Measurements from ENCODE around the gene MRPL36.

- RAMPAGE, total RNA, result no peak
Measured at GRCh38 chr5:1555068-1556021, 31.6 kb upstream of the LPCAT1 start.

DNA sequence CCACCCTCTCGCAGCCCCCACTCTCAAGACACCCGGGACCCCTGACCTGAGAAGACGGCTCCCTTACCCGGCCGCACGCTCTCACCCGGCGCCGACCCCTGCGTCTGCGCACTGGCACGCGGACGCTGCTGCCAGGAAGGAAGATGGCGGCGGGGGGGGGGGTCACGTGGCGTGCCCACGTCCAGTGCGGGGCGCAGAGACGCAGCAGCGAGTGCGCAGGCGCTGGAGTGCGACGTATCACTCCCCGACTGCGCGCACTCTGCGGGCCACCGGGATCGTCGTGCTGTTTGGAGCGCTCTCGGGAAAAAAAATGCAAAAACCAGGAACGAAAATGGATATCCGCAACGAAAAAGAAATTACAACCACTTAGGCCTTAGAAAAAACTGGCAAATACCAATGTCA is at the start of gene MRPL36:
TSS of gene MRPL36 (minus strand) at position 113 of the 402 bp plus-strand sequence.
- RAMPAGE, total RNA, result start-site peak on the minus strand centred at position 93 of the sequence, 41 bp wide, 90 and 172 reads in 2 replicates

GRCh38 chr5:1813778-1814306 is 12.6 kb downstream of the NDUFS6 start:
- RAMPAGE, total RNA, result no peak

- RAMPAGE, total RNA, result no peak
Measured at GRCh38 chr5:1874926-1875346, 7.8 kb downstream of the IRX4 start.

DNA sequence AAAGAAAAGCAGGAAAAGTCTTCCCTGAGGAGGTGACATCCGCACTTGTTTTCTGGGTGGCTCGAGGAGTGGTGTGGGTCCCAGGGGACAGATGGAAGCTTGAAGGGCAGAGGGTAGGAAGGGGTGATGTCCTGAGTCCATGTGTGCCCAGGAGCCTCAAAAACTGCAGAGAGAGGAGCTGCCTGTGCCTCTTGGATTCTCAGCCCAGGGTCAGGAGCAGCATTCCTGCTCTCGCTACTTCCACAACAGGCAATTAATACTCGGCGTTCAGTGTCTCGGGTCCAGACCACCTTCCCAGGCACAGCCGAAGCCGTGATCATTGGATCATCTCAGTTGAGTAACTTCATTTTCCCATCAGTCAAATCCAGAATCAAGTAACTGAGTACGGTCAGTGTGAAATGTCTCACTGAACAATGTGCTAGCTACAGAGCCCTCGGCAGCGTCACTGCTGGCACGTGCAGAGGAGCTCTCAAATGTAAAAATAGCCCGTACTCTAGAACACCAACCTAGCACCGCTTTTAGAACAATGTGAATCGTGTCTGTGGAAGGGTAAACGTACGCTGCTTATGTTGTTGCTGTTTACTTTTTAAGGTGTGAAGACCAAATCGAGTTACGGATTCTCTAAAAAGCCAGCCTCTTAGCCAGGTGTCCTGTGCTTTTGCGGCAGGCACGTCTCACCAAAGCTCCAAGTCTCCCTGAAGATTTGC is 63.5 kb upstream of the IRX4 start:
- RAMPAGE, total RNA, result no peak

GRCh38 chr5:2268011-2268496 is 385.3 kb upstream of the IRX4 start:
- RAMPAGE, total RNA, result no peak

GRCh38 chr5:2538195-2538775 is 213.2 kb downstream of the IRX2 start:
- RAMPAGE, total RNA, result no peak

DNA sequence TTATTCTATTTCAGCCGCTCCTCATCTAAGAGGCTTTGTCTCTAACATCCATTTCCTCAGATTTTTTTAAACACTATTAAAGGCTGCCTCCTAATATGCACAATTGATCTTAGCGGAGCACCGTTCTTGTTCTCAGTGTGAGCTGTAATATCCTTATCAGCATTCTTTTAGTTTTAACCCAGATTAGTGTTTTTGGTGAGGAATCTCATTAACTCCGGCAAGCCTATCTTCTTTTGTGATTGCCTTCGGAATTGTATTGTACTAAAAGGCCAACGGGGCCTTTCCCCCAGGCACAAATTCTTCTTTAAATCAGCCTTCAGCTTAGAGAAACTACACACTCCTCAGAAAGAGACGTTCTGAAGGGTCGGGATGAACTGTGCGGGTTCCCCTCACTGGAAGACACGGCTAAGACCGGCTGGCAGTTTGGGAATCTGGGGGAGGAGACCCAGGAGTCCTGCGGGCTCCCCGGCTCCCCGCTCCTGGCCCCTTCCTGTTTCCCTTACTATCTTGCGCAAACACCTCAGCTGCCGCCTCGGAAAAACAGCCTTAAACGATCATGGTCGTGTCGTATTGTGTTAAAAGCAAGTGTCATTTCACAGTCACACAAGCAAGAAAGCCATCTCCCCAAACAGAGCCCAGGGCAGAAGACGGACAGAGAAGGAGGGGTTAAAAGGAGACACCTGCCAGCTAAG is 353.0 kb upstream of the IRX2 start:
- RAMPAGE, total RNA, result no peak

GRCh38 chr5:3535711-3536424 is 59.8 kb upstream of the IRX1 start:
- RAMPAGE, total RNA, result no peak

- RAMPAGE, total RNA, result no peak
Measured at GRCh38 chr5:4905695-4905886, 234.5 kb upstream of the ADAMTS16 start.

- RAMPAGE, total RNA, result no peak
Measured at GRCh38 chr5:5146403-5146788, 6.3 kb downstream of the ADAMTS16 start.

DNA sequence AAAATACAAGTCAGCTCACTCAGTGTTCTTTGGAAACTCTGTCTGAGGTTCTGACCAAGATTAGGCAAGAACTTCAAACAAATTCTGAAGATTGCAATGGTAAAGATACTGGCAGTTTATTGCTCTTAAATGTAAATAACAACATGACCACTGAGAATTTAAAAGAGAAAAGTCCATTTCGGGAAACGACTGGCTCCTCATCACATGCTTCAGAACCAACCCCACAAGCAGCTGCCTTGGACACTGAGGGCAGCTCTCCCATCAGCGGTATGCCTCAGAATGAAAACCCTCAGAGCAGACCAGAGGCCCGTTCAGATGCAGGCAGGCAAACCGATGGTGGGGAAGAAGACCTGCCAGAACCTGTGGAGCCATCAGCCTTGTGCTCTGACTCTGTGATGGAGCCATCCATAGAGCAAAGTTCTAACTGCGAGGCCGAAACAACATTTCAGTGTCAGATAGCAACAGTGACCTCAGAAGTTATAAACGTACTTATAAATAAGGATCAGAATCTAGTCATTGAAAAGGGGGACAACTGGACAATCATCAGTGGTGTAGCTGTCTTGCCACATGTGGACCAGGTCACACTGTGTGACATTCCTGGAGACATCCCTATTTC is 40.7 kb downstream of the ICE1 start:
- RAMPAGE, total RNA, result no peak

DNA sequence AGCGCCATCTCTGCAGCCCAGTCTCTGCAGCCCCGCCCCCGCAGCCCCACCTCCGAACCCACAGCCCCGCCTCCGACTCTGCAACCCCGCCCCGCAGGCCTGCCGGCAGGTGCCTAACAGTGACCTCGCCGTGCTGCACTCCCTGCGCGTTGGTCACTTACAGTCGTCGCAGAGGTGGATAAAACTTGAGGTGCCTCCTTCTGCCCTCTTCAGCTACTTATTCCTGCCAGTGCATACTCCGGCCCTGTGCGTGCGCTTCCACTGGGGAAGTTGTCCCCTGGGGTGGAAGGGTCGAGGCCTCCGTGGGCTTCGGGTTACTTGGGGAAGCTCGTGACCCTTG is 72.3 kb downstream of the ICE1 start:
- RAMPAGE, total RNA, result no peak

- RAMPAGE, total RNA, result no peak
Measured at GRCh38 chr5:5638146-5638542, 215.7 kb downstream of the ICE1 start.

DNA sequence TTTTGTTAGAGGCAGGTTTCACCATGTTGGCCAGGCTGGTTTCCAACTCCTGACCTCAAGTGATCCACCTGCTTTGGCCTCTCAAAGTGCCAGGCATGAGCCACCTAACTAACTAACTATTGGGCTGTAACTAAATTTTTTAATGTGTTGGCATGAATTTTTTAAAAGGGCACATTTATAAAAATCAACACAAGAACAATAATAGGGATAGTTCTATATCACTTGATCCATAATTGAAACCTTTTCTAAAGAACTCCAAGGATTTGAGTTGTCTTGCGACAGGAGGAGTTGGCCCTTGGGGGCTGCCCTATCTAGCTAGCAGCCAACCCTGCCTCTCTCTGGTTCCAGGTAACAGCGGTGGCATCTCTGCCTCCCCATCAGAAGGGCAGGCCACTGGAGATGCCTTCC is 393.2 kb downstream of the MED10 start:
- RAMPAGE, total RNA, result no peak

DNA sequence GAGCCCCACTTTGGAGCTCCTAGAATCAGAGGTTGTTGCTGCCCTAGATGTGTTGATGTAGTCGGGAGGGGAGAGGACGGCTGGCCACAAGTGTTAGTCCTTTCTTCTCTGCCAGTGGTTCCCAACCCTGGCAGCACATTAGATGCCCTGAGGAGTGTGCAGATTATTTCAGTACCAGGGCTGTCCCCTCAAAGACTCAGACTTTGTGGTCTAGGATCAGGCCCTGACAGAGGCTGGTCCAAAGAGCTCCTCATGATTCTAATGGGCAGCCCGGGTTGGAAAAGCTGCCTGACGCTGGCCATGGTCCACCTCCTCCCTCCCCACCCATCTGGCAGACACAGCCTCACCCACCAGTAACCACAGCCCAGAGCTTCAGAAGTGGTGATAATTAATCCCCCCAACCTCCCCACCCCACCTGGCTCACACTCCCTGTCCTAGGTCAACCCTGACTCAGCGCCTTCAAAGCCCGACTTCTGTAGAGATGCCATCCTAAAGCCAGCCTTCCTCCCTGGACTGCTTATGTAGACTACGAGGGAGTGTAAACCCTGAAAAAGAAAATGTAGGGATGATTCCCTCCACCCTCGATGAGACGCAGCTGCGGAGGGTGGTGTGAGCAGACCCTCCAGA is 6.9 kb downstream of the UBE2QL1 start:
- RAMPAGE, total RNA, result no peak

- RAMPAGE, total RNA, result no peak
Measured at GRCh38 chr5:6592539-6593016, 40.3 kb downstream of the NSUN2 start.

DNA sequence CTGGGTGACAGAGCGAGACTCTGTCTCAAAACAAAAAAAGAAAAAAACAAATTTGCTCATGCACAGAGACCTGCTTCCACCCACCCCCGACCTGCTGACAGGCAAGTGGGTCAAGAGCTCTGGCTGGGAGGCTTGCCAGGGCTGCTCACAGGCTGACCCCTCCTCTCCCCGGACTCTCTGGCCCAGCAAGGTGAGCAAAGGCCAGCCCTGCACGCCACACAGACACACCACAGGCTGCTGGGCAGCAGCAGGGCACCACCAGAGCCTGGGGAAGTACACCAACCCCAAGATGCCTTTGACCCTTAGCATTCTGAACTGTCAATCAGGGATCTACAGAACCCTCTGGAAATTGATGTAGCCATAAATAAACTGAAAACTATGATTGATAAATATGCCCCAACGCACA is 29.2 kb downstream of the NSUN2 start:
- RAMPAGE, total RNA, result no peak

GRCh38 chr5:6704193-6705105 is 8.8 kb upstream of the TENT4A start:
- RAMPAGE, total RNA, result no peak

- RAMPAGE, total RNA, result no peak
Measured at GRCh38 chr5:6736947-6737418, 23.8 kb downstream of the TENT4A start.

Measured in foreskin keratinocyte (primary cell).